Ascending aorta (tissue), 1 donor: ENCODE measurements around a stretch of chr12.

DNA sequence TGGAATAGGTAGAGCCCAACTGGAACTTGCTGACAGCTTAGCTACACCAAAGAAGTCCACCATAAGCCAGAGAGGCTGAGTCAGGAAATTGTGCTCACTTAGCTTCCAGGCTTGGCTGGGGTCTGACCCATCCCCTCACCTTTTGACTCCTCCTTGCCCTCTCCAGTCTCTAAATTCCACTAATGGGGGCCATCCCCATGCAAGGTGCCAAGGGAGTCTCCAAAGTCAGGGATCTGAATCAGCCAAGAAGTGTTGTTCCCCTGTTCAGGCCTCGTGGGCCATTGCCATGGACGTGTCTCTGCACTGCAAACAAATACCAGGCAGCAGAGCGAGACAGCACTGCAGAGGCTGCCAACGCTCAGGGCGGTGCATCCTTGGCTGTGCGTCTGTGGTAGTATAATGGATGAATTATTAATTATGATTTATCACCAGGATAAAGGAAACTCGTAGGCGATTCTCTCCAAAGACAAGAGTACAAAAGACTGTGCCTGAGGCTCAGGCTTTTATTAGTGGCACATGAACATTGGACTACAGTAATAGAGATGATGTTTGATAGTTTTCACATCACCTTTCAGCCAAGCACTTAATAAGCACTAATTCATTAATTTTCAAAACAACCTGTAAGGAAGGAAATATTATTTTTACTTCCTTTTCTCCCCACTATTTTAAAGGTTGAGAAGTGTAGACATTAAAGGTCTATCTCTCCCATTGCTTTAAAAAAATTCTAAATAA is 122.2 kb upstream of the NTF3 start:
- PRO-cap, result no peak

- PRO-cap, result no peak
Measured at GRCh38 chr12:5499978-5500654, 68.2 kb downstream of the NTF3 start.

- PRO-cap, result no peak
Measured at GRCh38 chr12:5969068-5969420, 24.0 kb upstream of the ANO2 start.

GRCh38 chr12:5981760-5982004 is 36.6 kb upstream of the ANO2 start:
- PRO-cap, result no peak

DNA sequence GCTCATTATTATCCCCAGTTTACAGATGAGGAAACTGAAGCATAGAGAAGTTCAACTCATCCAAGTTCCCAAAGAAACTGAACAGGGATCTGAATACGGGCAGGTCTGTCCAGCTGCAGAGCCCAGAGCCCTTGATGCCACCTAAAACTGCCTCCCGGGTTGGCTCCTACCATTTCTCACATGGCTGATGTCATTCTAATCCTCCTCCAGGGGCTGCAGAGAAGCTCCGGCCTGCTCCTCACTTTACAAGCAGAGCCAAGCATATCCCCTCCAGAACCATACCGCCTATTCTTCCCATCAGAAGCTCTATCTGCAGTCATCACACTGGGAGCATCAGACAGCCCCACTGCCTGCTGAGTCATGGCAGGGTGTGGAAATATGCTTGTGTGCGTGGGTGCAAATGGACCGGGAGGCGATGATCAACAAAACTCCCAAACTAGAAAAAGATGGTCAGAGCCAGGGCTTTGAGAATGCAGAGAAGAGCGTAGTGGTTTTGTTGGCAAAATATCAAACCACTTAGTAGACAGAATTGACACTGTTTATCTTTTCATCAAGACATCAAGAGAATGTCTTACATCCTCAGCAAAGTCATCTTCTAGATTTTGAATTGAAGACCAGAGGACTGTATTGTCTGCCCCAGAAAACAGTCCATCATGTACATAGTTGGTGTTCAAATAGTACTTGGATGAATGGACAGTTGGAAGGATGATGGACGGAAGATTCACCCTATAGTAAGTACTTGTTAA is 55.1 kb downstream of the VWF start:
- PRO-cap, result no peak

DNA sequence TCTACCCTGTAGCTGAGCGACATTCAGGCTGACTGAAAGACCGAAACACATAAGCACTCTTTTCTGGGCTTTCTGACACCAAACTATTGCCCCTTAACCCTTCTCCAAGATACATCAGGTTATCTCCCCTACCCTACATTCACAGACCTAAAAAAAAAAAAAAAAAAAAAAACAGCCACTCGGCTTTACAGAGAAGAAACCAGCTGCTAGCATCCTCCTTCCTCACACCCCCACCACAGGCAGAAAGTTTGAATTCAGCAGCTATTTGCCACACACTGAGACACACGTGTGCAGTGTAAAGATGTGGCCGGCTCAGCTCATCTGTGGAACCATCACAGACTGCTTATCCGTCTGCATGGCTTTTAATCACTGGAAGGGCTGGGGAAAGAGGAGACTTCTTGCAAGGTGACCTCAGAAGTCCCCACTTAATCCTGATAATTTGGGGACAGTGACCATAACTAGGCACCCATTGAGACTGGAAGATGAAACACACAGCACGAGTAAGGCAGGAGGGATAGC is 50.1 kb downstream of the VWF start:
- PRO-cap, result no peak

DNA sequence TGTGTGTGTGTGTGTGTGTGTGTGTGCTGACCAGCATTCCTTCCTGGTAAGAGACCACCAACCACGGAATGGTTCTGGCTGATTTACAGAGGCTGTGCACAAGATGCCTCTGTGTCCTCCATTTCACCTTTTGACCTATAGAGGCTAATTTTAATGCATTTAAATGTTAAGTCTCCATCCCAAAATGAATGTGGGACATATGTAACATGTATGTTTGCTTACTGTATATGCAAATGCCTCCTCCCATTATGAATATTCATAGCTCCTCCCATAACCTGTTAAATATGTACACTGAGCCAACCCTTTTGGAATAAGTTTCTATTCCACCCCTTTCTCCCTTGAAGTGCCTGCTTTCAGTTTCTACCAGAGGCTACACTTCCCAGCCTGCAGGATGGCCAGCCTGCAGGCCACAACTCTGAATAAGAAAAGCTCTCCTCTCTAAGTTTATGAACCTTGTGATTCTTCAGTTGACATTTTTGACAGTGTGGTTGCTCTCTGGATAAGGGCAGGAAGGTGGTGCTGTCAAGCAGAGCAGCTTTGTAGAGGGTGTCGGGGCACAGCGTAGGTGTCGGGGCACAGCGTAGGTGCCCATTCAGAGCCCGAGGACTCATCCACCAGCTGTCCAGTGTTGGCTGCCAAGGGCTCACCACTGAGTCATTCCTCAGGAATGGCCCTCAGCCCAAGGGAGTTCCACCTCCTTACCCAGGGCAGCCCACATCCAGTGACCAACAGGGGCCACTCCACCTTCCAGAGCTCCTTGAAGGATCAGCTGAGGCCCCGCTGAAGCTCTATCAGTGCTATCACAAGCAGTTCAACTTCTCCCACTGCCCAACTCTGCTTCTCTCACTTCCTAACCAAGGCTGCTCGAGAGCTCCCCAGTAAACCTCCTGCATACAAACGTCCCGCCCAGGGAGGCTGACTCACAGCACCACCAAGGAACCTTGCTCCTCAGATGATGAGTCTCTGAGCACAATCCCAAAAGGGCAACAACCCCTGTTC is 31.5 kb downstream of the VWF start:
- PRO-cap, result unidirectional peak, plus-strand start at position 715 of the sequence

DNA sequence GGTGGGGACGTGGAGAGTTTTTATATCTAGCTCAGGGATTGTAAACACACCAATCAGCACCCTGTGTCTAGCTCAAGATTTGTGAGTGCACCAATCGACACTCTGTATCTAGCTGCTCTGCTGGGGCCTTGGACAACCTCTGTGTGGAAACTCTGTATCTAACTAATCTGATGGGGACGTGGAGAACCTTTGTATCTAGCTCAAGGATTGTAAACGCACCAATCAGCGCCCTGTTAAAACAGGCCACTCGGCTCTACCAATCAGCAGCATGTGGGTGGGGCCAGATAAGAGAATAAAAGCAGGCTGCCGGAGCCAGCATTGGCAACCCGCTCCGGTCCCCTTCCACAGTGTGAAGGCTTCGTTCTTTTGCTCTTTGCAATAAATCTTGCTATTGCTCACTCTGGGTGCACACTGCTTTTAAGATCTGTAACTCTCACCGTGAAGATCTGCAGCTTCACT is 18.2 kb upstream of the VWF start:
- PRO-cap, result no peak

DNA sequence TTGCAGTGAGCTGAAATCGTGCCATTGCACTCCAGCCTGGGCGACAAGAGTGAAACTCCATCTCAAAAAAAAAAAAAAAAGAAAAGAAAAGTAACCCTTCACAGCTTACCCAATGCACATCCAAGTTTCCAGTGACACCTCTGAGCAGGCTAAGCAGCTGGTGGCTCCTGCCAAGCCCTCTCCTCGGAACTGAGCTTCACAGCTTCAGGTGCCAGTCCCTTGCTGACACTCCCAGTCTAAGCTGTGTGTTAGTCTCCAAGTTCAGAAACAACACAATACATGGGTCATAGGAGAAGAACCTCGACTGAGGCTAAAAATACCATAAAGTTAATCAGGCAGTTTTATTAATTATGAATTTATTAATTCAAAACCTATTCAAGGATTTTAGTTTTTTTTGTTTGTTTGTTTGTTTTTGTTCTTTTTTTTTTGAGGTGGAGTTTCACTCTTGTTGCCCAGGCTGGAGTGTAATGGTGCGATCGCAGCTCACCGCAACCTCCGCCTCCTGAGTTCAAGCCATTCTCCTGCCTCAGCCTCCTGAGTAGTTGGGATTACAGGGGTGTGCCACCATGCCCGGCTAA is 8.1 kb downstream of the CD9 start:
- PRO-cap, result no peak

- PRO-cap, result no peak
Measured at GRCh38 chr12:6224404-6225287, 24.4 kb downstream of the CD9 start.

- PRO-cap, result bidirectional peak, plus-strand start at chr12:6226515, minus-strand start at chr12:6226347
Measured at GRCh38 chr12:6225620-6226464, 25.6 kb downstream of the CD9 start.

GRCh38 chr12:6250377-6250760 is 50.2 kb downstream of the CD9 start:
- PRO-cap, result no peak

- PRO-cap, result no peak
Measured at GRCh38 chr12:6277859-6278463, 32.5 kb upstream of the PLEKHG6 start.

GRCh38 chr12:6297913-6298232 is 12.6 kb upstream of the PLEKHG6 start:
- PRO-cap, result no peak

DNA sequence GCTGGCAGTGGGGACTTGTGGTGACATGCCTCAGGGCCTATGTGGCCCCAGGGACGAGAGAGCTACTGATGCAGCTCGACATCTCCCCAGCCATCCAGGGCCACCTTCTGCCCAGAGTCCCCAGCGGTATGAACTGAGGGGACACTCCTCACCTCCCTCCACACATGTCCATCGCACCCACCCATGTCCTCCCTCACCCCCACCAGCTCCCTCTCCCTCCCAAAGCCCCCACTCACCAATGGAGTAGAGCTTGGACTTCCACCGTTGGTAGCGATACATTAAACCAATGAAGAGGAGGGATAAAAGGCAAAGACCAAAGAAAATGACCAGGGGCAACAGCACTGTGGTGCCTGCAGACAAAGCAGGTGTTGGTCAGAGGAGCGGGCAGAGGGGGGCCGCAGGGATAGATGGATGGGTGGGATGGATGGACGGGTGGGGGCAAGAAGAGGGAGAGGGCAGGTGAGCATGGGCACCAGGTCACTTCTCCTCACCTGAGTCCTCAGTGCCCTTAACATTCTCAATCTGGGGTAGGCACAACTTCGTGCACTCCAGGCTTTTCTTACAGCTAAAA is 11.4 kb downstream of the TNFRSF1A start:
- PRO-cap, result no peak

GRCh38 chr12:6355479-6355939 is 13.6 kb upstream of the TNFRSF1A start:
- PRO-cap, result no peak

DNA sequence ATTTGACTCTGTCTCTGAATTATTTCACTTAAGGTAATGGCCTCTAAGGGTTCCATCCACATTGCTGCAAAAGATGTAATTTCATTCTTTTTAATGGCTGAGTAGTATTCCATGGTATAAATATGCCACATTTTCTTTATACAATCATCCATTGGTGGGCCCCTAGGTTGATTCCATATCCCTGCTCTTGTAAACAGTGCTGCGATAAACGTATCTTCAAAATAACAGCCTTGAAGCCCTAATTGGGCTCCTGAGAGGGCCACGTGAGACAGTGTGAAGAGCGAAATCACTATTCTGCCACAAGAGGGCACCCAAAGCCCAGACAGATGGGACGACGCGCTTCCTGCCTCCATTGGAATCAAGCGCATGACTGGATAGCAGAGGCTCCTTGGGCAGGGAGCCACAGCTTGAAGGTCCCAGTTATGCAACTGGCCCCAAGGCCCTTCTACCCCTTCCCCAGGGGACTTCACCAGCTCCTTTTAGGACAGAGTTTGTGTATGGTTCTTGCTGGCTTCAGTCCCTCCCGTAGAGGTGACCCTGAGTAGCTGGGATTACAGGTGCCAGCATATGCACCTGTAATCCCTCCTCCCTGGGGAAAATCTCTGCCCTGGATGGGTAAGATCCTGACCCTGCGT is 21.2 kb upstream of the CD27 start:
- PRO-cap, result no peak

GRCh38 chr12:6426790-6427826 is 17.6 kb upstream of the CD27 start:
- PRO-cap, result no peak

- PRO-cap, result no peak
Measured at GRCh38 chr12:6461637-6462674, 8.5 kb downstream of the VAMP1 start.

GRCh38 chr12:6463041-6463871 is 7.2 kb downstream of the VAMP1 start:
- PRO-cap, result no peak